Myometrial cell (primary cell): ENCODE measurements around a stretch of chr7.

GRCh38 chr7:3436735-3437312 lies 135.8 kb downstream of the SDK1 start:
- RAMPAGE, long total RNA = no peak

- RAMPAGE, long total RNA = no peak
These were observed 160.9 kb downstream of the SDK1 start for GRCh38 chr7:3461843-3462406.

GRCh38 chr7:3659048-3659812 lies 358.2 kb downstream of the SDK1 start:
- RAMPAGE, long total RNA = no peak

- RAMPAGE, long total RNA = no peak
These were observed 441.1 kb downstream of the SDK1 start for GRCh38 chr7:3742164-3742484.

GRCh38 chr7:4134513-4135270 lies 547.4 kb upstream of the FOXK1 start:
- RAMPAGE, long total RNA = no peak

GRCh38 chr7:4135876-4137023 lies 545.8 kb upstream of the FOXK1 start:
- RAMPAGE, long total RNA = no peak

GRCh38 chr7:4781128-4781641 lies 5.8 kb downstream of the AP5Z1 start:
- RAMPAGE, long total RNA = no peak

DNA sequence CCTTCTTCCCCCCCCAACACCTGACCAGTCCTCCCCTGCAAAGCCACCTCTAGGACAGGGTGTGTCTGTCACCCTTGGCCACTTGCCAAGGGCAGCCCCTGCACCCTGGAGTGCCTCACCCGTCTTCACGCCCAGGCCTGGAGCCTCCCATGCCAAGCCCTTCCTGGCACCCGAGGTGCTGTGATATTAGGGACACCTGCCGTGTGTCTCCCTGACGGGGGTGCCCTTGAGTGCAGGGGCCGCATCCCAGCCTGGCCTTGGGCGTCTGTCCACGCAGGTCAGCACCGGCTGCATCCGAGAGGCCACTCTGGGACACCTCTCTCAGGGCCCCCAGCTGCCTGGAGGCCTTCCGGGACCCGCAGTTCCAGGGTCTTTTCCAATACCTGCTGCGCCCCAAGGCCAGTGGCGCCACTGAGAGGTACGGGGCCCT lies 12.5 kb downstream of the AP5Z1 start:
- RAMPAGE, long total RNA = no peak

DNA sequence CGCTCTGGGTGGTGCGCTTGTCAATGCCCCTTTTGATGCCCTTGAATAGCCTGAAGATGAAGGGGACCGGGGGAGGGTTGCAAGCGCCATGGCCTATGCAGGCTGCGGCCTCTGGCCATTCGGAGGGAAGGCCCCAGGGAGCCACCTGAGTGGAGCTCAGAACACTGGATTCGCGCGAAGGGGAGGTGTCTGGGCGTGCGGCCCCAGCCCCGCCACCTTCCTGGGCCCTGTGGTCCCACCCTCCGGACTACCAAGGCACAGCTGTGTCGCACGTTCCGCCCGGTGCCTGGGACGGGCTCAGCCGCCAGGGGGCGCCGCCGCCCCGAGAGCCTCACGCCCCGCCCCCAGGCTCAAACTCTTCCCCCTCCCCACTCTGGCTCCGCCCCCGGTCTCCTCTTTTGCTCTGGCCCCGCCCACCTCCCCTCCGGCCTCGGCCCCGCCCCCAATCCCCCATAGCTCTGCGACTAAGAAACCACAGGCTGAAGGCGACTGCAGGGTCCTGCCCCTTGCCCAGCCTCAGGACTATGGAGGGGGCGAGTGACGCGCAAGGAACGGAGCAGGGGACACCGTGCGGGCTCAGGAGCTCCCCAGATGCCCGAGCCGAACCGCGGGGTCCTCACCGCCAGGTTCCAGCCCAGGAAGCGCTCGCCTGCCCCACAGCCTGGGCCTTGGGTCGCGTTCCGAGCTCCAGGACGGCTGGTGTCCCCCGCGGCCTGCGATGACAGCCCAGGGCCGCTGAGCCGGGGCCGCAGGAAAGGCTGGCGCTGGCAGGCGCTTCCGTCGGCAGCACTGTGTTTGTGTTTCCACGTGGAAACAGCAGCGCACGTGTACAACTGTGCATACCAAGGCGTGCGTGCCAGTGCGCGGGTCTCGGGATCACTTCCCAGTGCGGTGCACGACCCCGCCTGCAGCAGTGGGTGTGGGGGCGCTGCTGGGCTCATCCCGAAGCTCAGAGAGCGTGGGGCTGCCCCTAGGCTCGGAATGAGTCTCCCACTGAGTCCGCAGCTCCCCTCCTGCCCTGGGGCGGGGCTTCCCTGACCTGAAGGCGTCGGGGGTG lies 16.9 kb downstream of the AP5Z1 start:
- RAMPAGE, long total RNA = no peak

DNA sequence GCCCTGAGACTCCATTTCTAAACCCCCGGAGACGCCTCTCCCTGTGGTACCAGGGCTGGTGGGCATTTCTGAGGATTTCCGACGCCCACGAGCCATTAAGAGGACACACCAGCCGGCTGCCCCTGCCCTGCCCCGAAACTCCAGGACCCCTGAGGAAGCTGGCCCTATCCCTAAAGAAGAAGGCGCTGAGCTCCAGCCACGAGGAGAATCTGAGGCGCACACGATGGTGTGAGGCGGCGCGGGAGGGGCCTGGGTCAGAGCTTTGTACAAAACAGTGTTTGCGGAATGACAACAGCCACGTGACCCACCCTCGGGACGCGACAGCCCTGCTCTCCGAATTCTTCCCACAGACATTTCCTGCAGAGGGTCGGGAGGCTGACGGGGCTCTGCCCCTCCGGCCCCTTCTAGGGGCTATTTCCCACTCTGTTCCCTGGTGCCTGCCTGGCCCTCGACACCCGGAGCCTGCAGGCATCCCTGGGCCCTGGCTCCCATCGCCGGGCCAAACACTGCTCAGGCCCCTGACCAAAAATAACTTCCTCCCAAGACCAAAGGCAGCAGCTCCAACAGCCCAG lies 42.4 kb downstream of the PAPOLB start:
- RAMPAGE, long total RNA = no peak

DNA sequence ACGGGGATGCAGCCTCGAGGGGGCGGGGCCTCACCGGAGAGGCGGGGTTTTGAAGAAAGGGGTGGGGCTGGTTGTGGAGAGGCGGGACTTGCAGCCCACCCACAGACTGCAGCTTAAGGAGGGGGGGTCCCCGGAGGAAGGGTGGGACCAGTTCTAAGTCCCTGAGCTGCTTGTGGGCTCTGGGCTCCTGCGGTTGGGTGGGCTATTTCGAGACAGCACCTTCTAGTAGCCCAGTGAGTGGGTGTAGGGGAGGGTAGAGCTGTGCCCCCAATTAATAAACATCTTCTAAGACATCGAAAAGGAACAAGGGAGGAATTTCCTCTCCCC lies 349 bp upstream of the RADIL start:
- RAMPAGE, long total RNA = no peak

DNA sequence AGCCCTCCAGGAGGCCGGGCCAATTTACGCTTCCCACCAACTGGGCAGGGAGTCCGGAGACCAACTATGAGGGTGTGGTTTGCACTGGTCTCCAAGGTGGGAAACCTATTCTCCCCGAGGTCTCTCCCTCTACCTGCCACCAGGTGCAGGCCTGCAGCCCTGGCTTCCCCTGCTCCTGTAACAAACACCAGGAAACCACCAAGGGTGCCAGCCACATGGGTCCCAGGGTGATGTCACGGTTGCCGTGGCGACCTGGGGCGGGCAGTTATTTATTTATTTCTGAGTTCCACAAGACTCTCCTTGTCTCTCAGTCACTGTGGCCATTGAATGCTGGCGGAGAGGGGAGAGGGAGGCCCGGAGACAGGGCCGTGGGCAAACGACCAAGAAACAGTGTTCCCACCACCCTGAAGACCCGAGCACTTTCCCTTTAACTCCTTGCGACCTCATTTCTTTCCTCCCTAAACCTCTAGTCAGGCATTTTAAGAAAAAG lies 27.0 kb downstream of the MMD2 start:
- RAMPAGE, long total RNA = no peak

DNA sequence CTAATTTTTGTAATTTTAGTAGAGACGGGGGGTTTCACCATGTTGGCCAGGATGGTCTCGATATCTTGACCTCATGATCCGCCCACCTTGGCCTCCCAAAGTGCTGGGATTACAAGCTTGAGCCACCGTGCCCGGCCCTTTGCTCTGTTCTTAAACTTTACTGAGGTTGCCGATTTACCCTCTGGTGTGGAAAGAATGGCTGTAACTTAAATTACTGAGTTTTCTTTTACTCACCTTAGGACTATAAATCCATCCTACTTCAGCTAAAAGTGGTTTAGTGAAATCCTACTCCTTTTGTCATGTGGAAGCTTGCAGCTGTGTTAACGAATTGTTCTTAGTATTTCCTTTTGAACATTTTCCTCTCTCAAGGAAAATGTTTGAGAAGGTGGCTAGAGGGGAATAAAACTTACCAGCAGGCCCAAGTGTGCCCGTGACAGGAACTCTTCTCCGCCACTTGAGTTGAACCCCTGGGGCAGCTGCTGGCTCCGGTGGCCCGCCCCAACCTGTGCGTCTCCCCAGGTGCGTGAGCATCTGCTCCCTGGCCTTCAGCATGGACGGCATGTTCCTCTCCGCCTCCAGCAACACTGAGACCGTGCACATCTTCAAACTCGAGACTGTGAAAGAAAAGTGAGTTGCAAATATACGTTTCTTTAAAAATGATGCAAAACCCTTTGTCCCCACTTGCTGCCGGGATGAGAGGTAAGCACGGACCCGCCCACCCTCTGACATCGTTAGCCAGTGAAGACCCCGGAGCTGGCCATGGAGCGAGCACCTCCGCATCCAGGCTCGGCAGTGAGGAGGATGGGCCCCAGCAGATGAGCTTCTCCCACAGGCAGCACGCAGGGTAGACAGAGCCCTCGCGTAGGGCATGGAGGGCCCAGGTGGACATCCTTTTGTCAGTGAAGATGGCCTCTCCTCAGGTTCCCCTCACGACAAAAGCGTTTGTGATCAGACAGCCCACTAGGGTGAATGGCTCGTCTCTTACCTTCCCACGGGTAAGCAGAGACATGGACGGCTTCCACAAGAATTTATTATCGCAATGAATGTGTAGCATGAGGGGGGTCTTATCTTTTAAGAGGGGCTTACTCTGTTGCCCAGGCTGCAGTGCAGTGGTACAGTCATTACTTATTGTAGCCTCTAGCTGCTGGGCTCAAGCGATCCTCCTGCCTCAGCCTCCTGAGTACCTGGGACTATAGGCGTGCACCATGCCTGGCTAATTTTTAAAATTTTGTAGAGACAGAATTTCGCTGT lies 35.7 kb downstream of the WIPI2 start:
- RAMPAGE, long total RNA = no peak

GRCh38 chr7:5231762-5232282 lies 41.8 kb downstream of the WIPI2 start:
- RAMPAGE, long total RNA = no peak

- RAMPAGE, long total RNA = no peak
These were observed 24.6 kb downstream of the SLC29A4 start for GRCh38 chr7:5307213-5307943.

- RAMPAGE, long total RNA = no peak
These were observed 43.5 kb downstream of the SLC29A4 start for GRCh38 chr7:5326099-5326702.

- RAMPAGE, long total RNA = no peak
These were observed 69.0 kb downstream of the SLC29A4 start for GRCh38 chr7:5351581-5352273.

- RAMPAGE, long total RNA = no peak
These were observed 46.5 kb downstream of the TNRC18 start for GRCh38 chr7:5377104-5377573.

- RAMPAGE, long total RNA = no peak
These were observed 3.4 kb downstream of the FSCN1 start for GRCh38 chr7:5595546-5596884.

GRCh38 chr7:5631365-5632300 lies 39.0 kb downstream of the FSCN1 start:
- RAMPAGE, long total RNA = no peak